ENCODE measurements around the genes WEE1 and RNF141.

DNA sequence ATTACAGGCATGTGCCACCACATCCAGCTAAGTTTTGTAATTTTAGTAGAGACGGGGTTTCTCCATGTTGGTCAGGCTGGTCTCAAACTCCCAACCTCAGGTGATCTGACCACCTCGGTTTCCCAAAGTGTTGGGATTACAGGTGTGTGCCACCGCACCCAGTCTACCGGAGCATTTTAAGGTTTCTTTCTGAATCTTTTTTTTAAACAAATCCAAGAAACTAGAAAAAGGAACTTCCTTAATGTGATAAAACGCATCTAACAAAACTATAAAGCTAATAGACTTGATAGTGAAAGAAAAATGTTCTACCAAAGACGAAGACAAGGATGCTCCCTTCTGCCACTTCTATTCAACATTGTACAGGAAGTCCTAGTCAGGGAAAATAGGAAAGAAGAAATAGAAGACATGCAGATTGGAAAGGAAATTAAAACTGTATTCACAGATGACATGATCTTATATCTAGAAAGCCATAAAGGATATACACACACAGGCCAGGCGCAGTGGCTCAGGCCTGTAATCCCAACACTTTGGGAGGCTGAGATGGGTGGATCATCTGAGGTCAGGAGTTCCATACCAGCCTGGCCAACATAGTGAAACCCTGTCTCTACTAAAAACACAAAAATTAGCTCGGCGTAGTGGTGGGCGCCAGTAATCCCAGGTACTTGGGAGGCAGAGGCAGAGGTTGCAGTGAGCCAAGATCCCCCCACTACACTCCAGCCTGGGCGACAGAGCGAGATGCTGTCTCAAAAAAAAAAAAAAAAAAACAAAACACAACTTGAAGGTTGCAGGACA lies 10.8 kb upstream of the ZNF143 start:
- PRO-cap = no peak

GRCh38 chr11:9551756-9552637 lies 21.5 kb upstream of the WEE1 start:
- PRO-cap = no peak

GRCh38 chr11:9573601-9574139 lies at the start of gene WEE1:
Gene WEE1, plus strand, starts transcription at chr11:9573670.
- PRO-cap = bidirectional peak, plus-strand start at chr11:9573691, minus-strand start at chr11:9573340; unidirectional peak, plus-strand start at chr11:9573907

DNA sequence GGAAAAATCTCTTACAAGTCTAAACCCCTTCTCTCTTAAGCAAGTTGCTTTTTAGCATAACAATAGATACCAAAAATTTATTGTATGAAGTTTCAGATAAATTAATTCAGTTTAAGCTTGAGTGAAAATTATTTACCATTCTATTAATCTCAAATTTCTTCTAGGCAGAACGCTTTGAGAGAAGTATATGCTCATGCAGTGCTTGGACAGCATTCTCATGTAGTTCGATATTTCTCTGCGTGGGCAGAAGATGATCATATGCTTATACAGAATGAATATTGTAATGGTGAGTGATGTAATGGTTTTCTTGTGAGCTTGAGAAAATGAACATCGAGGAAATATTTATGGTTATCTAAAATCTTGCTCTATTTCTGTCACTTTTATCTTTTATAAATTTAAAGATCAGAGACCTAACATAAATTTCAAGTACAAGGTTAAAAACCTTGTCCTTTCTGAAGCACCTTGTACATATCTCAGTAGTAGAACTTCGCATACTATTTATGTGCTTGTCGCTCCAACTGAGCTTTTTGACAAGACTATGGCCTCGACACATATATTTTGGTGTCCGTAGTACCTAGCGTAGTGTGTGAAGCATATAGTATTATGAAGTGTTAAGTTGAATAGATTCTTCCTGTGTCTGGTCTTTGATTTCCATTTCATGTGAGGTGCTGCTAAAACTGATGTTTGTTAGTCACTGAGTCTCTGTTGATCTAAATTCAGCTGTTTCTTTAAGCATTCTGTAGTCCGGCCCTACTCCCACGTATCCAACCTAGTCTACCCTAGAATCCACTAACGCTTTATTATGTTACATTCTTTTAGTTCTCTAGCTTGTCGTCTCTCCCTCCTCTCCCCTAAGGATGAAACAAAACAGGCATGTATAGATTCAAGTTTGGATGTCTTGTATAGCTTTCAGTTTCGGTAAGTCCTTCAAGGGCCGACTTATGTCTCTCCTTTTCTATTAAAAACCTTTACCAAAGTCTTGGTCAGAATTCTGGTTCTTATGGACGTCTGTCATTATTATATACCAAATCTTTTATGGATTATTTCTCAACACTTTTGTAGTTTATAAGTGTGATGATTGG lies 3.8 kb downstream of the WEE1 start:
- PRO-cap = no peak

DNA sequence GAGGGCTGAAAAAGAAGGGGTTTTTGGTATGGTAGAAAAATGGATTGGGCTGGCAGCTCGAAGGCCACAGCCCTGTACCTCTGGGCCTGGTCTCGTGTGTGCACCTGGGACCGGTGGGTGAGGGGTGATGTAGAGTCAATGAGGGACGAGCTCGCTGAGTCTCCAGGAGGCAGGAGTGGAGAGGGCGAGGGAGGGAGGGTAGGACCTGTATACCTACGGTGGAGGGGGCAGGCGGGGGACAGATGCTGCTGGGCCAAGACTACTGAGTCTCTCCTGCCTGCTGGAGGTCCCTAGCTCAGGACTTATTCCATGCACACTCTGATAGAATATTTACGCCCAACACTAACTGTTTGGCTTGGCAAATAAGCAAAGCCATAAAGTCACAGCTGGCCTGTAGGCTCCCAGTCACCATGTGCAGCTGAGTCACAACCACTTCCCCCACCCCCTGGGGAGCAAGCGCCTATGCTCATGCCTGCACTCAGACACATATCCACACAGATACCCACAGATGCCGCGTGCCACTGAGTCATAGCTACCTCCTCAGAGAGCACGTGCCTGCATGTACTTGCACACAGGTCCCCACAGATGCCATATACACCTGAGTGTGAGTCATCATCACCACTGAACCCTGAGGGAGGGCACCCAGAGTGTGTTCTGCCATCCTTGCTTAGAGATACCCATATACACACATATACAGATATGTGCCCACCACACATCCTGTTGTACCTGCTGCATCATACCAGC lies 95.6 kb downstream of the SWAP70 start:
- PRO-cap = no peak

DNA sequence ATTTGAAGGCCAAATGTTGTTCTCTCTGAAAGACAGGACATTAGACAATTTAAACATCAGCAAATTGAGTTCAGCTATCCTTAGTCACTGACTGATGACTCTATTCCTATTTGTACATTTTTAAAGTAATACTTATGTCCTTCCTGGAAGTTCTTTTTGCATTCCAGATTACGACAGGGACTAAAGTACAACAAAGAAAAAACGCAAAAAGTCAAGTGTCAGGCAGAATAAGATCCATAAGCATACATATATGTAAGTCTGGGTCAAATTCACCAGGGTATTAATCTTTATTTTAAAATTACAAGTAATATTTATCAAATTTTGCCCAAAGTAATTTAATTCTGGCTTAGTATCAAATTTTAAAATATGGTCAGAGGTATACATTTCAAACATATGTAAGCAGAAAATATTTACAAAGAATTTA lies 175.9 kb downstream of the SBF2 start:
- PRO-cap = no peak

DNA sequence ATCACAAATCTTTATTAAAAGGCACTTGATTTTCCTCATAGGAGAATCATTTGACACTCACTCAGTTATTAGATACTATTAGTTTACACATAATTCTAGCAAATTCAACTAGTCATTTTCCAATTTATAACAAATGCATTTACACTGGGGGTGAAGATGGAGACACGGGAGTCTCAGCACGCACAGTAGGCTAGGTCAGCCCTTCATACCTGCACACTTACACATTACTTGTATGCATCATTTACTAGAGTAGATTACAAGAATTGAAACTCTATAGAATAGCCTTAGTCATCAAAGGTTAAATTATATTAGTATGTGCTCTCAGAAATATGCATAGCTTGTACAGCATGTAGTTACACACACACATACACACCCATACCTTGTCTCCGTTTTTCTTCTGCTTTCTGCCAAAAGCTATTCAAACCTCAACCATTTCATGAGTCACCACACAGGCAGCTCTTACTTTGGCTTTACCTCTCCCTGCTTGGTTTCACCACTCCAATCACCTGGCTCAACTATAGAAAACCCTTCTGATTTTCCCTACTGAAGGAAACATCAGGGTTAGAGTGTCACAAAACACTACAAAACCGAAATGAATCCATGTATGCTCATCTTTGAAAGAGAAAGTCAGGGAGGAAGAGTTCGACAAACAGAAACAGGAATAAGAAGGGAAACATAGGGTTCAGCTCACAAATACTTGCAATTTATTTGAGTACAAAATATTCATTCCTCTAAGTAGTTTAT lies 171.3 kb downstream of the SBF2 start:
- PRO-cap = no peak

DNA sequence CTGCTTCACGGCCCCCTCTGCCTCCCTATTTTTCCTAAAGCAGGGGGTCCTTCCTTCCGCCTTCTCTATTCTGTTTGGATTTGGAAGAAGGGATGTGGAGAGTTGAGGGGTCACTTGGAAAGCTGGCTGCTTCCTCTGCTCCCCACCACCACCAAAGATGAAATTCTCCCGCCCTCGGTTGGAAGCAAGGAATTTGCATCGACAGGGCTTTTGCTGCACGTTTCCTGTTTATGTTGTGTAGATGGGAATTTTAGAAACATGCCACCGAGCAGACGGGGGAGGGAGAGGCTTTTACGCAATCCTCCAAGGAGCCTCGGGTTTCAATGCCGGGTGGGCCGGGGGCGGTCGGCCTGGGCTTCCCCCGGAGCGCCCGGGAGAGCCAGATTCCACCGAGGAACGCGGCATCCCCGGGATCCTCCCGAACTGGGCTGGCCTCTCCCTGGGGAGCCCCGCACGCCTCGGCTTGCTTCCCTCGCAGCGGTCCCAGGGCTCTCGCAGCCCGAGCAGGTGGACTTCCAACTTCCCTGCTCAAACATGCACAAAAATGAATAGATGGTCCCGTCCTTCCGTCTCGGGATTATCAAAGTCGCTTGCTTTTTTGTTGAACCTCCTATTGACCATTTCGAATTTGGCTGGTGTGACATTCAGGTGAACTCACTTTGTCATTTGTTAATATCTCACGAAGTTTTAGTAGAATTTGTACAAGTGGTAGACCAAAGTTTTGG lies 564 bp upstream of the SBF2 start:
- PRO-cap = no peak

DNA sequence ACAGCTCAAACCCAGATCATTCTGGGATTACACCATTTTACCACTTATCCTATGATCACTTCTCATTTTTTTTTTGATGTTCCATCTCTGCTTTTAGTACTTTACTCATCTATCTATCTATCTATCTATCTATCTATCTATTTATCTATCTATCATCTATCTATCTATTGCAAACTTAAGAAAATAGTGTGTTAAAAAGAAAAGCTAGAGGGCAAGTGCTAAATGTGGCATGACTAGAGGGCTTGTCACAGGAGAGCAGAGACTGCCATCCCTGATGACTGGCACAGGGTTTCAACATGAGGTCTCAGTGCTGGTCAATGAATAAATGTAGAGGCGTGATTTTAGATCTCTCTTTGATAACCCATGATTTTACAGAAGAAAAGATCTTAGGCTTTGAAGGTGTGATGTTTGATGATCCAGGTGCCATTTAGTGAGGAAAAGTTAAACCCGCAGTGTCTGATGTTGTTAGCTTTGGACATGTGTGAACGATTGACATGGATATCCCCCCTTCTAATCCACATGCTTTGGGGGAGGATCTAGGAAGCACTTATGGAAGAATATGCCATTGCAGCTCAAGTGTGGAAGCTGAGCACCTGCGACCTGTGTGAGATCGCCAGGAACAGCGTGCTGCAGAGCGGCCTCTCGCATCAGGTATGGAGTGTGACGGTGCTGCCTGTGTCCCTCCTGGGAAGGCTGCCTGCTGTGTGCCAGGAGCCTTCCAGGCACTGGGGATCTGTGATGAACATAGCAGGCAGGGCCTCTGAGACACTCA lies 36.8 kb downstream of the RNF141 start:
- PRO-cap = no peak

- PRO-cap = bidirectional peak, plus-strand start at chr11:10541325, minus-strand start at chr11:10541187
Observed at GRCh38 chr11:10540454-10541752, at the start of gene RNF141. Gene RNF141, minus strand, starts transcription at chr11:10541187.

GRCh38 chr11:10566318-10566569 lies 2.2 kb downstream of the LYVE1 start:
- PRO-cap = no peak

- PRO-cap = no peak
Observed at GRCh38 chr11:10581290-10582235, 13.1 kb upstream of the LYVE1 start.

- PRO-cap = no peak
Observed at GRCh38 chr11:10588723-10589442, 20.4 kb upstream of the LYVE1 start.

DNA sequence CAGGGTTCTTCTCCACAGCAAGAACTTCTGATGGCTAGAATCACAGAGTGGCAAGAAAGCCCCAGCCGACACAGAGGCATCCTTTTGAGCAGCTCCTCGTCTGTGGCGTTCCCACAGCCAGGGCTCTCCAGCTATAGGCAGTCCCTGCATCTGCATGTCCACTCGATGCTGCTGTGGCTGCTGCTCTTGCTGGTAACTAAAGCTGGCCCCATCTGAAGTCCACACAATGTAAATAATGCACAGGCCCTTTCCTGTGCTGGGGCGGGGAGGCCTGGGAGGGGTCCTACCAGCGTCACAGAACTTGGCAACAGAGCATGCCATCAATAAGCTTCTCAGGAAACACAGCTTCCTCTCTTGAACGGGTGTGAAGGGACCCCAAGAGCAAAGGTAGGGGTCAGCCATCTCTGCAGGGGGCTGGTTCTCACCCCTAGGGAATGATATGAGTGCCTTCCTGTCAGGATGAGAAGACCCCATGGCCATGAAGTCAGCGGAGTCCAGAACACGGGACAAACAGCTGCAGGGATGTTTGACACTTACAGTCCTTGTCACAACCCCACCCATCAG lies 39.0 kb upstream of the LYVE1 start:
- PRO-cap = no peak

DNA sequence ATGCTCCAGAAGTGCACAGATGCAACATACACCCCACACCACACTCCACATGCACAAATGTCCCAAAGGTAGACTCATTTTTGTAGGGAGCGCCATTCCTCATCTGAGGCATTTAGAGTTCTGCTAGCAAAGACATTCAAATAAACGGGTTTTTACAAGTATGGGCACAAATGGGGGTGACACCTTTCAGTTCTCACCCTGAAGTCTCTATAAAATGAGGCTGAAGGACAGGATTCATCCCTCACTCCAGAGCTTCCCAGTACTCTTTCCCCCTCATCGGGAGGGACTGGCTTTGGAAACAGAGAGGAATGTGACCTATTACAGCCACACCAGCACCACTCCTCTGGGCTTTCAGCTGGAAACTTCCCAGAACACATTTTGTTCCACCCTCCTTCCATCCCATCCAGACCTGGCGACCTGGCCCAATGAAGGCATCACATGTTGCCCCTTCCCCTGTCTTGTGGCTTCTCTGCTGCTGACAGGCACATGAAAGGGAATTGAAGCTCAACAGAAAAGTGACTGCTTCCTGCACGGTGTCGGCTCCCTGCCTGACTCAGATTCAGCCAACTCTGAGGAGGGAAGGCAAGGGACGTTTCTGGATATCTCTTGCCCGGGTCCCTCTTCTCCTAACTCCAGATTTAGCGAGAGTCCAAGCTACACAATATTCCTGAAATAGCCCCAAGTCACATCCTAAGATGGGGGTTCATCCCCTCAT lies 19.2 kb downstream of the IRAG1 start:
- PRO-cap = no peak

GRCh38 chr11:10846363-10846984 lies 11.4 kb downstream of the ZBED5 start:
- PRO-cap = no peak

- PRO-cap = no peak
Observed at GRCh38 chr11:11243638-11244553, 109.2 kb downstream of the CSNK2A3 start.

GRCh38 chr11:11406966-11408116 lies 54.3 kb upstream of the CSNK2A3 start:
- PRO-cap = no peak

GRCh38 chr11:11813221-11813802 lies 28.5 kb upstream of the USP47 start:
- PRO-cap = no peak

GRCh38 chr11:11919812-11920553 lies 78.2 kb downstream of the USP47 start:
- PRO-cap = no peak